Colon Carcinoma Metastatic in the Lung (tissue), 2 donors: ENCODE measurements around a stretch of chr15.

- PRO-cap, 2 experiments: no peak in any of the 2 experiments
Measured at GRCh38 chr15:91852293-91853166, 978 bp upstream of the SLCO3A1 start.

DNA sequence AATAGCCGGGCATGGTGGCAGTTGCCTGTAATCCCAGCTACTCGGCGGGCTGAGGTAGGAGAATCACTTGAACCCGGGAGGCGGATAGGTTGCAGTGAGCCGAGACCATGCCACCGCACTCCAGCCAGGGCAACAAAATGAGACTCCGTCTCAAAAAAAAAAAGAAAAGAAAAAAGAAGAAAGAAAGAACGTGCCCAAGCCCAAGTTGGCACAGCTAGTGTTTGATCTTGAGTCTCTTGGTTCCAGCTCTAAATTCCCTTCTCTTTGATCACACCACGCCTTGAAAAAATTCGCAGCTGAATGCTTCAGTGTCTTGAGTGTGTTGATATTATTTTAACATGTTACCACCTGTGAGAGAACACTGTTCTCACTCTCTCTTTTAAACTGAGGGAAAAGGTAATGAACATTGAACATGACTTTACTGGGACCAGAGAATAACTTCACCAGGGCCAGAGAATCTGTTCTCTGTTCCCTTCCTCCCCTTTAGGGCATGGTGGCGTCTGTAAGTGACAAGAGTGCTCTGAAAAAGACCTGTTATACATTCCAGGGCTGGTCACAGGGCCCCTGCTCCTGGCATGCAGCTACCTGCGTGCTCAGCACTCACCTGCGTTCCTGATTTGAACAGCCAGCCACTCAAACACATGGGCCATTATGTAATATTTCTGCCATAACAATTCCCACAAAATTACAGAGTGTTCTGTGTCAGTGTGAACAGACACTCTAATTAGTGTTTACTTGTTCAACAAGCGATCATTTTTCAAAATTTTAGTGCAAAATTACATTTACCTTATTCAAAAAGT is 19.1 kb downstream of the SLCO3A1 start:
- PRO-cap, 2 experiments: no peak in any of the 2 experiments

DNA sequence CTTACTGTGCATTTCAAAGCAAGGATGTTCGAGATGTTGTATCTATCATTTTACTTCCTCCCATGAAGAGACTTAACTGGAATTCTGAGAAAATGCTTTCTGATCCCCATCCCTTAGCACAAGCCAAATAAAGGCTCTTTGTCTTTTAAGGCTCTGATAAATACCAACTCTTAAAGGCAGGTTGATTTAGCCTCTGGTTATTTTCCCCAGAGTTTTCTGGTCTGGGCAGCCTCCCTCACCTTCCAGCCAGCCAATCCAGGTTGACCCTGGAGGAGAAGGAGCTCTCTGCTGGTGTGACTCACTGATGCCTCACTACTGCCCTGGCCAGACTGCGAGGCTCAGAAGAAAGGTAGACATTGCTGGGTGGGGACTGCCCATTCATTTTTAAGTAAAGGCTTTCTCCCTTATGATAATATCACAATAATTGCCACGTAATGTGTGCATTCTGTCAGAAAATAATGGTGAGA is 37.1 kb downstream of the SLCO3A1 start:
- PRO-cap, 2 experiments: no peak in any of the 2 experiments

GRCh38 chr15:91915655-91916884 is 62.6 kb downstream of the SLCO3A1 start:
- PRO-cap, 2 experiments: peak in 1 of 2 experiments; most common plus-strand start chr15:91915911 (in 1)

DNA sequence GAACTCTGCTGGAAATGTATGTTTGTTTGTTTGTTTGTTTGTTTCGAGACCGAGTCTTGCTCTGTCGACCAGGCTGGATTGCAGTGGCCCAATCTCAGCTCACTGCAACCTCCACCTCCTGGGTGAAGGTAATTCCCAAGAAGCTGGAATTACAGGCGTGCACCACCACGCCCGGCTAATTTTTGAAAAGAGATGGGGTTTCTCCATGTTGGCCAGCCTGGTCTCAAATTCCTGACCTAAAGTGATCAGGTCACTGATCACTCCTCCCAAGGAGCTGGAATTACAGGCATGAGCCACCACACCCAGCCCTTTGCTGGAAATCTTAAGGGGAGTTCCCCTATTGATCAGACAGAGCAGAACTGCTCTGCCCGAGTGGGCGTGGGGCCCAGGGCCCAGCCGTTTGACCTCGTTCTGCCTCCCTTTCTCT is 89.1 kb downstream of the SLCO3A1 start:
- PRO-cap, 2 experiments: no peak in any of the 2 experiments

GRCh38 chr15:92104776-92105093 is 251.2 kb downstream of the SLCO3A1 start:
- PRO-cap, 2 experiments: no peak in any of the 2 experiments

GRCh38 chr15:92643814-92644926 is 11.4 kb downstream of the FAM174B start:
- PRO-cap, 2 experiments: no peak in any of the 2 experiments

GRCh38 chr15:92645270-92646224 is 10.0 kb downstream of the FAM174B start:
- PRO-cap, 2 experiments: no peak in any of the 2 experiments

GRCh38 chr15:92715744-92716263 is 60.2 kb upstream of the FAM174B start:
- PRO-cap, 2 experiments: no peak in any of the 2 experiments

GRCh38 chr15:92733618-92734690 is 78.4 kb upstream of the FAM174B start:
- PRO-cap, 2 experiments: no peak in any of the 2 experiments

- PRO-cap, 2 experiments: no peak in any of the 2 experiments
Measured at GRCh38 chr15:92850197-92850439, 50.0 kb upstream of the CHD2 start.

DNA sequence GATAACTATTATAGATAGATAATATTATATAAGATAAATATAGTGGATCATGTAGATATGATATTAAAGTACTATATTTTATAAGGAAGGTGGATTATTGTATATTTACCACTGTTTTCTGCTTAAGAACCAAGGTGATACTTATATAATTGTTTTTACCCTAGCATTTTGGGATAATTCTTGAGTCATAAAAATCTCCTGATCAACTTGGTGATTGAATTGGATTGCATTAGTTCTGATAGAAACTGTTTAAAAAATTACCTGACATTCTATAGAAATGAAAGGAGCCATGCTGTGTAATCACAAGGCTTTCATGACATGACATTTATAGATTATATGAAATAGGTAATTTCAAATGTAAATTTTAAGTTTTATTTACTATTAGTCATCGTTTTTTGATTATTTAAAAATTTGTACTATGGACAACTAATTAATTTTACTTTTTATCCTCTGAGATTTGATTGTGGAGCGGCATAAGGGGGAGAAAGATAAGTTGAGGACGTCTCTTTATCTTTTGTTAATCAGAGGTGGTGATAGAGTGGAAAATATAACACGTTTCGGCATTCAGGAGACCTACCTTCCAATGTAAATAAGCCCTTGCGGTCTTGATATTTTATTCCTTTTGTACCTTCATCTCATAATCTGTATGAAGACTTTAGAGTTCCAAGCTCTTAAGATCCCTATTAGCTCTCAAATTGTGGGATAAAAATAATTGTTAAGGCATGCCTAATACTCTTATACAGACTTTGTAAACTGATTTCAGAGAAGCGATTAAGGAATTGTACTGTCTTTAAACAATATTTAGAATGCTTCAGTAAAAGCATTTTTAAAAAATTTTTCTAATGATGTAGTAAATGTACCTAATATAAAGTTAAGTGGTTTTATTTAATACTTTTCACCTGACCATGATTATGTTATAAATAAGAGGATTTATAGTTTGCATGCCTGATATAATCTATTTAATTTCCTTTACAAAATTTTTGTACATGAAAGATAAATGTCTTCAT is 12.1 kb upstream of the CHD2 start:
- PRO-cap, 2 experiments: no peak in any of the 2 experiments

DNA sequence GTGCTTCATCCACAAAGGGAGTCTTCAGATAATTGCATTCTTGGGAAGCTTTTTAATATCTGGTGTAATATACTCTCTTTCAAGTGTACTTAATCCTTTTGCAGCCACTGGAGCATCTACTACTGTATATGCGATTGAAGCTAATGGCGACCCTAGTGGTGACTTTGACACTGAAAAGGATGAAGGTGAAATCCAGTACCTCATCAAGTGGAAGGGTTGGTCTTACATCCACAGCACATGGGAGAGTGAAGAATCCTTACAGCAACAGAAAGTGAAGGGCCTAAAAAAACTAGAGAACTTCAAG is 42.6 kb downstream of the CHD2 start:
- PRO-cap, 2 experiments: no peak in any of the 2 experiments

- PRO-cap, 2 experiments: no peak in any of the 2 experiments
Measured at GRCh38 chr15:92974403-92975282, 74.5 kb downstream of the CHD2 start.

GRCh38 chr15:93000254-93001015 is 88.6 kb downstream of the RGMA start:
- PRO-cap, 2 experiments: no peak in any of the 2 experiments

- PRO-cap, 2 experiments: no peak in any of the 2 experiments
Measured at GRCh38 chr15:93032296-93032826, 56.6 kb downstream of the RGMA start.

DNA sequence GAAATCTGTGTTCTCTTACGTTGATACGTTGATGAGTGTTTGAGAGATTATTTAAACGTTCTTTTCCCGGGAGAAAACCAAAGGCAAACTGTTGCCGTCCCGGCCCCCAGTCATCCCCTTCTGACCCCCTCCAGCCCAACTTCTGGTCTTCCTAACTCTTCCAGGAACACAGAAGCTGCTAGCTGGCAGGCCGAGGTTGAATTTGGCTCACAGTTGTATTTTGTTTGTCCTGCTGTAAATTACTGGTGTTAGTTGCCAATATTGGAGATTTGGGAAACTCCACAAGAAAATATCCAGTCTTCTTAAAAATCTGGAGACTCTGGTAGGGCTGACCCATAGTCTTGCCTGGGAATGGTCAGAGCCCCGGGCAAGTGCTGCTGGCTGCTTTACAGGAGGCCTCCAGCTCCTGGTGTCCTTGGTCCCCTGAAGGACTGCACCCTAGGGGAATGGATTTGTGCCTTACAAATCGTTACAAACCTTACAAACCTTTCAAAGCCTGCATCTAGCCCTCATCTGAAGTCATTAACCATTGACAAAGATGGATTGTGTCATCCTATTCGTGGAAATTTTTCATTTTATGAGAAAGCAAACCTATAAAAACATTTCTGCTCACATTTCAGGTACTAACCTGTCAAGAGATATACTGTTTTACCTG is 112.0 kb upstream of the MCTP2 start:
- PRO-cap, 2 experiments: no peak in any of the 2 experiments

GRCh38 chr15:94234391-94234833 is 3.1 kb downstream of the MCTP2 start:
- PRO-cap, 2 experiments: no peak in any of the 2 experiments

DNA sequence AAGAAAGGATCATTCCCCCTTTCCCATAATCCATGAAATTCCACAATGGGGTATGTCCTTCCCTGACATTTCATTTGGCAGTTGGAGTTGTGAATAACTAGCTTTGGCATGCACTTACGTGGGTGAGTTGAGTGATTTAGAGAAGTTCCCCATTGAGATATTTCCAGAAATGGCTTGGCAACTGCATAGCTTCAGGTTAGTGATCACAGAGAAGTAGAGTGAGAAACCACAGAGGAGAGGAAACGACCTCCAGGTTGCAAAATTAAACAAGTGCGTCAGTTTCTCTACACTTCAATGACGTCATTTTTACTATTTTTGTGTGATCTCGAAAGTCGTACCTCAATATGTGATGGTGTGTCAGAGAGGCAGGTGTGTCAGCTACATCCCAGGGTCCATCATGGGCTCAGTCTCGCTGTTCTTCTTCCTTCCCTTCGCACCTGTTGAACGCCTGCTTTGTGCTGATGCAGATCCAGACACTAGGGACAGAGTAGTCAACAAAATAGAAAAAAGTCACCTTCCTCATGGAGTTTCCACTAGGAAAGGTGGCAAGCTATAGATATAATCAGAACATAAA is 75.4 kb downstream of the MCTP2 start:
- PRO-cap, 2 experiments: no peak in any of the 2 experiments

DNA sequence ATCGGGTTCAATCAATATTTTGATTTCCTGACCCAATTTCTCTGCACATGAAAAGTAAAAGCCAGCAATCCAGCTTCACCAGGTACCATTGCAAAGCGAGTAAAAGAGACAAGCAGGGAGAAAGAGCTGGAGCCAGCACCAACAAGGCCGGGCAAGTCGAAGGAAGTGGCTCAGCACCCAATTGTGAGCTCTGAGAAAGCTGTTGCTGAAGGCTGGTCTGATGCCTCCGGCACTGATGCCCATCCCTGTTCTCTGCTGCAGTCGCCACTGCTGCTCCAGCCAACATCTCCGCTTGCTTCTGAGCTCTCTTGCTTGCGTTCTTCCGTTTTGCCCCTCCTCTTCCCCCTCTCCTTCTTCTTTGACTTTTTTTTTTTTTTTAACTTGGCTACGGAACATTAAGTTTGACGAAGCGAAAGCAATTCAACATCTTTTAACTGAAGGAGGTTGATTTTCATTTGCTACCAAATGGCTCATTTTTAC is 442.9 kb downstream of the MCTP2 start:
- PRO-cap, 2 experiments: no peak in any of the 2 experiments